Choroid plexus epithelial cell (primary cell): ENCODE measurements around the genes GPR62, TLR9 and GNL3.

DNA sequence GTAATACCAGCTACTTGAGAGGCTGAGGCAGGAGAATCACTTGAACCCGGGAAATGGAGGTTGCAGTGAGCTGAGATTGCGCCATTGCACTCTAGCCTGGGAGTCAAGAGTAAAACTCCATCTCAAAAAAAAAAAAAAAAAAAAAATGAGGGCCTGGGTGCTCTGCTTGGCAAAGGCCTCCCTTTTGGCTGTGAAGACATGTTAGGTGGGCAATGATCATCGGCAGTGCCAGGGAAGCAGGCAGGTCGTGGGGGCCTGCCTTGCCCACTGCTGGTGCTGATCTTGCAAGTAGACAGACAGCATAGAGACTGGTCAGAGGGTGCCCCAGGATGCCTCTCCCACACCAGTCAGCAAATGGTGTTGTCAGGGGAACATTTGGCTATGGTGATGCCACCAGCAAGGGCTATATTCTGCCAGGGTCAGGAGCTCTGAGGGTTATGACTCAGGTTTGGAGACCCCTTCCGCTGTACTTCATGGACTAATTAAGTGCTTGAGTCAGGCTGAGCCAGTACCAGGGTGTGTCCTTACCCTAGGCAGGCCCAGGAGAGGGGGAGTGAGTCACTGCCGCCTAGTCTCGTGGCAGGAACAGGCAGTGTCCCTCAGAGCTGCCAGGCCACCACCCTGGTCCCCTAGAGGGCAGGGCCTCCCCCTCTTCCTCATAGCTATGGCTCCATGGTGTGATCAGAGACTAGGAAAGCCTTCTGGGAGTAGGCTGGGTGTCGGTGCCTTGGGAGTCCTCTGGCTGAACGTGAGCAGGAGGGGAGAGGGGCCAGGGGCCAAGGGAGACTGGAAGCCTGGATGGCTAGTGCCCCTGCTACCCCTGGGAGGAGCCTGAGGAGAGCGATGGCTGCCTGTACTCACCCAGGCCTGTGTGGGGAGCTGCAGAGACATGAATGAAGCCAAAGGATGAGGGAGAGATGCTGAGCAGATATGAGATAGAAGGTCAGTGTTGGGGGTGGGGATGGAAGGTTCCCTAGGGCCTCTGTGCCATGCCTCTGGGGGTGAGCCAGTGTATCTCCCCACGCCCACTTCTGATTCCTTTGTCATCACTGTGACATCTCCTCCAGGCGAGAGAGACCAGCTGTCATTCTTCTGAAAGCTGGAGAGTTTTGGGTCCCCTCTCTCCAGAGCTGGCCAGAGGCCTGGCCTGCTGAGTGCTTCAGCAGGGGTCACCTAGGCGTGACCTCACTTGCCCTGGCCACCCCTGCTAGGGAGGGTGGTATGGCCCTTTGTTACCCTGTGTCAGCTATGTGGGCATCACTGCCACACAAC lies 10.5 kb downstream of the MAPKAPK3 start:
- RRBS = no CpG with 5 or more reads among the region's 13 CpGs

DNA sequence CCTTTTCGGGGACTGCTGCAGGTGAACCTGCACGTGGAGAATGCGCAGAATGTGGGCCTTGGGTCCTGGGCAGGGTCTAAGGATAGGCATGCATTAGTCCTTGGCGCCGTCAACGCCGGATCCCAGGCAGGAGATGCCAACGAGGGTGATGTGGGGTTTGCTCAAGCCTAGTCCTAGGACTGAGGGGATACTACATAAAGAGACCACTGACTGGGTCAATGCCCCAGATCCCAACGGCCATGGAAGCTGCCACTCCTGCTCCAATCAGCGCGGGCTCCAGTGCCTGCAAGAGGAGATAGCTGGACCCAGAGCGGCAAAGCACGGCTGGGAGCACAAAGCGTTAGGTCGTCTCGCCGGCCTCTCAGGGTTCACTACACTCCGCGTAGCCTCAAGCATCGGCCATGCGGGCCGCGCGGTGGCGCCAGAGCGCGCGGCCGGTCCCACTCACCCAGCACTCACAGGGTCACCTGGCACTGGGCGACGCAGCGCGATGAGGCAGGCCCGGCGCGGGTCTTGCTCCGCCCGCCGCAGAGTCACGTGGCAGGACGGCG lies 339 bp upstream of the RBM15B start:
- RRBS = under 1% methylated on average over 25 of the region's 42 CpGs

GRCh38 chr3:51414542-51414921 lies 23.4 kb downstream of the RBM15B start:
- RRBS = no CpG with 5 or more reads among the region's 2 CpGs

DNA sequence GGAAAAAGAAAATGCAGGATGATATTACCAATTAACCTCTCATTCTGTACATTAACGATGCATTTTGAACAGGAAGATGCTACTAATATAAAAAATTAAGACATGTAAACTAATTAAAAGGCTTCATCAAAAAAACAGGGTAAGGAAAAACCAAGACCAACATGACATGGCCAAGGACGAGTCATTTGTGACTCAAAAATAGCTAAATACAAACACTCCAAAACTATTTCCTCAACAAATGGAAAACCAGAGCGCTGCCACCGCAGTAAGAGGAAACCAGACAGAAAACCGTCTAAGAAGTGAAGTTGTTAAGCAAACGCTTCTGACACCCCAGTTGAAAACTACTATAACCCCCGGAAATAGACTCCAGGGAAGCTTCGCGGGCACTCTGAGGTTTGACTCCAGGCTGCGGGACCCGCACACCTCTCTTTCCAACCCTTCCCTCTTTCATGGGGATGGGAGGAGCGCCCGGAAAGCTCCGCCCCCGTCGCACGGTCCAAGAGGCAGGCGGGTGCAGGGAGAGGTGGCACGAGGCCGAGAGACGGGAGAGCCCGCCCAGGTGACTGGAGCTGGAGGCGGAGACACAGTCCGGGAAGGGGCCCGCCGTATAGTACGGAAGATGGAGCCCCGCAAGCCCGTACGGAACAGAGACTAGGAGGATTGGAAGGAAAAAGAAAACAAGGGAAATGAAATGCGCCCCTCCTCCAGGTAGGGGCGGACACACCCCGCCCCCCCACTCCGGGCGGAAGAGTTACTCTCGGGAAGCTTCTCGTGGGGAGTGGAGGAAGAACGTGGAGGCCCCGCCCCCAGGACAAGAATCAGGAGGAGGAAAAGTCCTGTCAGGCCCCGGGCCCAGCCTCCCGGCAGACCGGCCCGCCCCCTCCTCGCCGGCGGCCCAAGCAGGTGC lies 700 bp downstream of the DCAF1 start:
- RRBS = 1% methylated on average over 6 of the region's 46 CpGs

DNA sequence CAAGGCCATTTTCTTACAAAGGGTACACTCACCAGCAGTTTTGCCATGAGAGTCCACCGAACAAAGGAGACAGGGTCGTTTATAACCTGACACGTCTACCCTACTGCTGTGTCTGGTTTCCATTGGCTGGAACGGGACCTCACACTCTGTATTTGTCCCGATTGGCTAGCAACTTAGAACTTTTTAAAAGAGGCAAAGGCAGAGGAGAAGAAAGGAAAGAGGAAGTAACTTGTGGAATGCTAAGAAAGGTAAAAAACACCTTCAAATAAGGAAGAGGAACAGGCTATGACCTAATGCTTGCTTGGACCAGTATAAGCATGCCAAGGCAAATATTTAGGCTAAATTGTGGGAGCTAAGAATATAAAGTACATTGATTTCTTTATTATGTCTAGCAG lies 24.6 kb downstream of the IQCF6 start:
- RRBS = no CpG with 5 or more reads among the region's 5 CpGs

DNA sequence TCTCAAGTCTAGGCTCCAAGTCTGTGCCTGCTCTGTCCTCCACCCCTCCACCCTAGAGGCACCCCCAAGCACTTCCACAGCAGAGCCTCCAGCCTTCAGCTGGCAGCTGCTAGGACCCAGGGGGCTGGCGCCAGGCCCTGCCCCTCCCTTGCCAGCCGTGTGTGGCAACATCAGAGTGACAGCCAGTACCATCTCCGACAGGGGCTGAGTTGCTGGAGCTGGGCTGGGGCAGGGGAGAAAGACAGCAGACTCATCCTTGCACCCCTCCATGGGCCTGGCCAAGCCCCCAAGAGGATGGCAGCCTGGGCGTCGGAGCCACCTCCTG lies at the start of gene GPR62:
Gene GPR62 (plus strand): TSS at position 185 of the 325 bp plus-strand sequence.
- RRBS = no CpG with 5 or more reads among the region's 5 CpGs

DNA sequence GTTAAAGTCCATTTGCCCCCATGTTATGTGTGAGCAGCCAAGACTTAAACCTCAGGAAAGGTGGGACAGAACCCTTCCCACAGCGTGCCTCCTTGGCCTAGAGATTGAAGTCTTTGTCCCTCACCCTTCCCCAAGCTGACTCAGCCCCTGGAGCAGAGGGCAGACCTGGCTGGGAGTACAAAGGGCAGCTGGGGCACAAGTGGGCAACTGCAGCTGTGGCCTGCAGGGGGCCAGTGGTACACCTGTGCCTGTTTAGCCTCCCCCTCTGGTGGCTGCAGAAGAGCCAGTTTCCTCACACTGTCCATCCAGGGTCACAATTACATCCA lies 963 bp upstream of the ACY1 start:
- RRBS = no CpG with 5 or more reads among the region's 1 CpG

DNA sequence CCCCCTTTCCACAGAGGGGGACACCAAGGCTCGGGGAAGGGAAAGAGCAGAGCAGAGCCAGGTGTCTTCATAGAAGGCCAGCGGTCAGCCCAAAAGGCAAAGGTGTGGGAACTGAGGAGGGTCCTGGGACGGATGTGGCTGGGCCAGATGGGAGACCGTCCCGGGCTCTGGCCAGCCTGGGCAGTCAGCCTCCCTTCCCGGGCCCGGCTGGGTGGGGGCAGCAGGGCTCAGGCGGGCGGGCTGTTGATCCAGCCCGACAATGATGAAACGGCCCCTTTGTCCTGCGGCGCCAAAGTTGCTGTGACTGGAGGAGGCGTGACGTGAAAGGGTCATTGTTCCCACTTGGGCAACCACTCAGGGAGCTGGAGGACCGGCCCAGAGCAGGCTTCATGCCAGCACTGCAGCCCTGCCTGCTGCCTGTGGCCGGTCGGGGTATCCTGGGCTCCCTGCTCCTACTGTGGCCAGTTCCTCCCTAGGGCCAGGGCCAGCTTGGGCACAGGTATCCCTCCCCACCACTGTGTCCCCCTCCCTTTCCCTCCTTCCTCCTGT lies 16.5 kb downstream of the DUSP7 start:
- RRBS = 23% methylated on average over 3 of the region's 18 CpGs

GRCh38 chr3:52108483-52108880 lies 45.7 kb downstream of the POC1A start:
- RRBS = no CpG with 5 or more reads among the region's 8 CpGs

DNA sequence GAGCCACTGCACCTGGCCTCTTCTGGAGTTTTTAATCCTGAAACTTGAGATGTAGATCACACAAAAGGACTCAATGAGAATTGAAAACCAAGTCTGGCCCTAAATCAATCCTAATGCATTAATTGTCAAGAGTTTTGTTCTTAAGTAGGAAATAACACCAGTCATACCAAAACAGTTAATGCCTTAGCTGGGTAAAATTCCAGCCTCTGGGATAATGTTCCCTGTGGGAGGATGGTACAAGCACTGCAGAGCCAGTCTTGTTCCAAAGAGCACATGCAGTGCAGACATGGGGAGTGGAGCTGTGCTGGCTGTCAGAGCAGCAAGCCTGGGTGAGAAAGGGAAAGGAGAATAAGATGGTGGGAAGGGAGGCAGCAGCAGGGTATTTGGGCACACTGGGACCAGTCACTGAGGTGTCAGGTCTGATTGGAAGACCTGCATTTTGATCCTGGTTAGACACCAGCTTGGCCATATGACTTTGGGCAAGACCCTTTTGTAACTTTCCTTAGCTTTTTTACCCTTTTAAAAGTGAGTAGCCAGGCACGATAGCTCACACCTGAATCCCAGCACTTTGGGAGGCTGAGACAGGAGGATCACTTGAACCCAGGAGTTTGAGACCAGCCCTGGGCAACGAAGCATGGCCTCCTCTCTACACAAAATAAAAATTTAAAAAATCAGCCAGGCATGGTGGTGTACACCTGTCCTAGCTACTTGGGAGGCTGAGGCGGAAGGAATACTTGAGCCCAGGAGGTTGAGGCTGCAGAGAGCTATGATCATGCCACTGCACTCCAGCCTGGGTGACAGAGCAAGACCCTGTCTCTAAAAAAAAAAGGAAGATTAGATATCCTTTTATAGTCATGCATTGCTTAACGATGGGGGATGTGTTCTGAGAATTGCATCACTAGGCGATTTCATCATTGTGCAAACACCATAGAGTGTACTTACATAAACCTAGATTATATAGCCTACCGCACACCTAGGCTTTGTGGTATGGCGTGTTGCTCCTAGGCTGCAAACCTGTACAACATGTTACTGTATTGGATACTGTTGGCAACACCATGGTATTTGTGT lies 12.3 kb downstream of the ALAS1 start:
- RRBS = no CpG with 5 or more reads among the region's 7 CpGs

- RRBS = no CpG with 5 or more reads among the region's 7 CpGs
These were observed 13.6 kb downstream of the TLR9 start for GRCh38 chr3:52211787-52212227.

GRCh38 chr3:52225459-52225968 lies at the start of gene TLR9:
Gene TLR9, minus strand, starts transcription at chr3:52225645.
- RRBS = no CpG with 5 or more reads among the region's 4 CpGs

GRCh38 chr3:52405969-52406811 lies 3.6 kb downstream of the BAP1 start:
- RRBS = no CpG with 5 or more reads among the region's 12 CpGs

- RRBS = 95% methylated on average over 3 of the region's 22 CpGs
These were observed 10.0 kb downstream of the SEMA3G start for GRCh38 chr3:52434475-52435654.

- RRBS = no CpG with 5 or more reads among the region's 10 CpGs
These were observed 7.5 kb downstream of the NT5DC2 start for GRCh38 chr3:52525873-52526858.

- RRBS = no CpG with 5 or more reads among the region's 30 CpGs
These were observed 5.8 kb downstream of the NT5DC2 start for GRCh38 chr3:52527433-52528711.

DNA sequence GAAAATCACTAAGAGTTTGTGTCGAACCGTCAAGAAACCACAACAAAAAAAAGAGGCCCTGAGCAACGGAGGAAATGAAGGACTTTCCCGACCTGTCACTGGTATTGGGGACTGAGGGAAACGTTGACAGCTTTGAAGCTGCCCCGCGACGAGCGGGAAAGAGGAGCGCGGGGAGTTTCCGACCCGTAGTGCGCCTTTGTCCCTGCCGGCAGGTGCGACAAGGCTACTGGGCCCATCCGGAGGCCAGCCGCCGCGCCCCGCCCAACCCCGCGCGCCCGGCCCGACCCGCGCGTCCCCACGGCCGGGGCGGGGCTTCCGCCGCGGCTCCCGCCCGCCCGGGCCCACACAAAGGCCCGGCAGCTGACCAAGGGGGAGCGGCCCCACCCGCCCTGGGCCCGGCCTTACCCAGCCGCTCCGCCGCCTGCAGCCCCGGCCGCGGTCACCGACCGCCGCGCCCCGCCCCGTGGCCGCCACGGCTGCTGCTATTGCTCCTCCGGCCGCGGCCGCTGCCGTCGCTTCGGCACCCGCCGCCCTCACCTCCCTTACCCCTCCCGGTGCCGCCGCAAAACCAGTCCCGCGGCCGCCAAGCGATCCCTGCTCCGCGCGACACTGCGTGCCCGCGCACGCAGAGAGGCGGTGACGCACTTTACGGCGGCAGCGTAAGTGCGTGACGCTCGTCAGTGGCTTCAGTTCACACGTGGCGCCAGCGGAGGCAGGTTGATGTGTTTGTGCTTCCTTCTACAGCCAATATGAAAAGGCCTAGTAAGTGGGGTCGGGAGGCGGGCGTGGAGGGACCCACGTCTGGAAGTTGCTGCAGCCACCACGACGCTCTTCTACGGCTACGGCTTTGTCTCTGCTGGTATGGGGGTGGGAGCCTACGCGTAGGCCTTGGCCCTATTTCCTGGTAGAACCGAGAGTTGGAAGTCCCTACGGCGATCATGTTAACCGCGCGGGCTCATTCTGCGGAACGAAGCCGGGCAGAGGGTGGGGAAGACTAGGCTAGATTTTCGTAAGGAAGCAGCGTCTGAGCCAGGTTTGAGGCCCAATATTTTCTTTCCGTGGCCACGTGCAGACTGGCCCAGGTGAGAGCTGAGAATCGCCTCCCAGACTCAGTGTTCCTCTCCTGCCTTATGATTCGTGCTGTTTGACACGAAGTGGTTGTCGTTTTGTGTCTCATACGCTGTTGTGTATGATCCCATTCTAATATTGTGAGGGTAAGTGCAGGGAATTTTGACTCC lies at the start of gene GNL3:
Gene GNL3 (plus strand): TSS at position 689 of the 1,238 bp plus-strand sequence.
- RRBS = 2% methylated on average over 34 of the region's 118 CpGs

DNA sequence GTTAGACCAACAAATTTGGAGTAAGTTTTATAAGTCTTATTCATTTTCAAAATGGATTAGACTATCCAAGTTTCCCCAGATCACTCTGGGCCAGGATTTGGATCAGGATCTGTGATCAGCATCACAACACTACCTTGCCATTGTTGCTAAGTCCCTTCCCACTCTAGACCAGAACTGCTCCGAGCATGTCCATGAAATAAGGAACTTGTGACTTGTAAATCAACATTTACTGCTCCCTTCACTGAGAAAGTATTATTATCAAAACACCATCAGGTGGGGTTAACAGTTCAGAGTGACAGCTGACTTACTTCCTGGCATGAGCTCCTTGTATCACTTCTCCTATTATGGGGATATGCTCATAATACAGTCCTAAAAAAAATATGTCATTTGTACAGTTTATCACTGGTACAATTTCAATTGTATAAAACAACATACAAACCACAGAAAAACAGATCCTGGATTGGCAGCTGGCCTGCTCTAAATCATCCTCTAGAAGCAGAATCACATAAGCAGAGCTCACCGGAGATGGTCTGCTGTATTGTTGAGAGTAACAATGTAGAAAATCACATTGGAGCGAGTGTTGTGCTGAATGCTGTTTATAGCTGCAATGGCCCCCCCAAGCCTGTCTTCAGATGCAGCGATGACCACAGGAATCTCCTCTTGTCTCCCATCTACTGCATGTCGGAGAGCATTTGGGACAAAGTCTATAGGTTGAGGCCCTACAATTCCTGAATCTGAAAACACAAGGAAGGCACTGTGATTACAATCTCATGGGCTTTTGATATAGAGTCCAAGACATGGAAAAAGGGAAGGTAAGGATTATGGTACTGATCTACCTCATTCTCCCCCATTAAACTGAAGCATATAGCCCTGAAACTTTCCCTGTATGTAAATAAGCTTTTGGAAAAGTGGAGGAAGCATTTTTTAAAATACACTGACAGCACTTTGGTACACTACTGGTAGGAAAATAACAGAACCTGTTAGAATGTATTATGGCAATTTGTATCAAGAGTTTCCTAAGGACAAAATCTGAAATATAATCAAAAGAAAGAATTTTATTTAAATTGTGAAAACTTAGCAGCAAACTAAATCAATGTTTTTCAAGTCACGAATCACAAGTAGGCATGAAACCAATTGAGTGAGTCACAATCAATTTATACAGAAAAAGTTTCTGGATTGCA lies 8.0 kb downstream of the GLT8D1 start:
- RRBS = no CpG with 5 or more reads among the region's 6 CpGs

DNA sequence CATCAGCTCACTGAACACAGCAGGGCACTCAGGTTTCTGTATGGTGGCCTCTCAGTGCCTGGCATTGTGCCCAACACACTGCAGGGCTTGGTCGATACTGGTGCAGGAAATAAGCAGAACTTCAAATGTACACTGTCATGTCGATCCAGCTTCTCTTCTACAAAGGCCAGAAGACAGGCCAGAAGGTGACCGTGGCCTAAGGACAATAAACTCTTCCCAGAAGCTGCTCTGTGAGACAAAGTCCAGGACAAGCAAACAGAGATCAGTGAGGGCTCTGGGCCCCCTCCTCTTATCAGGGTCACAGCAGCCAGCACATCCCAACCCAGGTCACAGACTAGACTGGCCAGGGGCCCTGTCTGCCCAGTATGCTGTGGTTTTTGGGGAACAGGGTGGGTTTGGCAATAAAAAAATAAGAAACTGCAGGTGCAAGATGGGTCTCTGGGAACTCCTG lies 2.0 kb upstream of the ITIH1 start:
- RRBS = no CpG with 5 or more reads among the region's 3 CpGs